Right cardiac atrium (tissue), 1 donor: ENCODE measurements around the genes GJA10, EPHA7, FHL5 and TSTD3.

DNA sequence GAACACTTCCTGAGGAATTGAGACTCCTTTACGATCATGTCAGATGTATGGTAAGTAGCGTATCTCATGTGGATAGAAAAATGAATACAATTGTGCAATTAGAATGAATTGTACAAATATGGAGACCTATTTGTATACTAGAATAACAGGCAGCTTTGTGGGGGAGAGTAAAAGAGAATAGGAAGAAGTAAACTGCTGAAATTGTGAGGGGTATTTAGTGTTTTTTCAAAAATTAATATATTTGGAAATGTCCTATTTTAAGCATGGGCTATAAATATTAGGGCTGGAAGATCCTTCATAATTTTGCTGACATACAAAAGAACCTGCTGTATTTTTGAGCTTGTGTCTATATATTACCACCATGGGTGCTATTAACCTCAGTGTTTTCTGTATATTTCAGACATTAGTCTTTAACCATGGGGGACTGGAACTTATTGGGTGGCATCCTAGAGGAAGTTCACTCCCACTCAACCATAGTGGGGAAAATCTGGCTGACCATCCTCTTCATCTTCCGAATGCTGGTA is at the start of gene GJA10:
Gene GJA10 (plus strand): TSS at position 417 of the 524 bp plus-strand sequence.
- PRO-cap: no peak

- PRO-cap: no peak
Observed at GRCh38 chr6:90215870-90216723, 80.5 kb downstream of the BACH2 start.

DNA sequence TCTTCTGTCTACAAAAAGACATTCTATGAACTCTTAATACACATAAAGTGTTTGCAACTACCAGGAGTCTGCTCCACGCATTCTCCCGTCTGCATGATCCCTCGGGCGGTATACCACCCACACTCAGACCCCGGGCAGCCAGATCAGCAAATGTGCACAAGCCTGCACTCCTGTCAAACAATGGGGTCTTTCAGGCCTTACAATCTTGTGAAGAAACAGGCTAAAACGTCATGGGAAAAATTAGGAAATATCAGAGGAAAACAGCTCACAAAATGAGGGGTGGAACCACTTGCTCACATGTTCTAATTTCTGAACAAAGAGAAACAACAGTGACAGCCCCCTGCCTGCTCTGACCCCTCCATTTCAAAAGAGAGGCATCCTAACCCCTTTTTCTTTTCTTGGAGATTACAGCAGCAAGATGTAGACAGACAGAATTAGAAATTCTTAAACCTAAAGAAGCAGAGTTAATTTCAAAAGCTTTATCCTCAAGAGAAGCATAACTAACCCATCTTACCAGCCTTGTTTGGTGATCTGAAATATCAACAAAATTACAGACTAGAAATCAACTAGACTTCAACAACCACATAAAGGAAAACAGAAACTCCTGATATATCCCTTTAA is 69.3 kb downstream of the BACH2 start:
- PRO-cap: no peak

DNA sequence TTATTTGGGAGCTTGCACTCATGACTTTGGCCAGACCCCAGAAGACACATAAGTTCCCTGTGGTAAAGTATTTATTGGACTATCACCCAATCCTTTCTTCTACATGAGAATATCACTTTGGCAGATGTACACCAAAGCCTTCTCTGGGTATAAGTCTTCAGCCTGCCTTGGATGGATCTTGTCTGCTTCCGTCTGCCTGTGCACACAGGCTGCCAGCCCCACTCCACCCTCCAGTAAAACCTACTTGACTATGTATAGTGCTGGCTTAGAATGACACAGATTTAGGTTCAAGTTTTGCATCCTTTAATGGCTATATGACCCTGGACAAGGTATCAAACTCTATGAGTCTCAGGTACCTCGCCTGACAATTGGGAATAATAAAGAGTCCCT is 63.4 kb downstream of the BACH2 start:
- PRO-cap: no peak

DNA sequence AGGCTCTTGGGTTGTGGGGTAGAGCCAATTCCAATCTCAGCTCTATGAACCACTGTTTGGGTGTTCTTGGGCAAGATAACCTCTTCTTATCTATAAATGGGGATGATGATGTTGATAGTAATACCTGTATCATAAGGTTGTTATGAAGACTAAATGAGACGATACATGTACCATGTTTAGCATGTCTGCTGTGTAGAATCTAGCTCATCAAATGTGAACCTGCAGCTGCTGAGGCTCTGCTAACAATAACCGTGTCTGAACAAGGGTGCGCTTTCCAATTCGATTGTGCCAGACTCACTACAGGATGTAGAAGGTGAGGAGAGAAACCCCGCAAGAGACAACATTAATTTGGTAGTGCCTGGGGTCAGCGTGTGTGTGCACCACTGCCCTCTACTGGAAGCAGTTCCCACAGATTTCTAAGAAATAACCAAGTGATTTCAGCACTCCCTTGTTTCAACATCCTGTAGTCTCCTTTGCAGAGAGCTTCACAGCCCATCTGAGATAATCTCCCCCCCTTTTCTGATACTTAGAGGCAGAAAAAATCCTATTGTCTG is 96.5 kb upstream of the BACH2 start:
- PRO-cap: no peak

GRCh38 chr6:92745814-92746215 is 673.5 kb downstream of the EPHA7 start:
- PRO-cap: no peak

GRCh38 chr6:93221753-93222083 is 197.6 kb downstream of the EPHA7 start:
- PRO-cap: no peak

DNA sequence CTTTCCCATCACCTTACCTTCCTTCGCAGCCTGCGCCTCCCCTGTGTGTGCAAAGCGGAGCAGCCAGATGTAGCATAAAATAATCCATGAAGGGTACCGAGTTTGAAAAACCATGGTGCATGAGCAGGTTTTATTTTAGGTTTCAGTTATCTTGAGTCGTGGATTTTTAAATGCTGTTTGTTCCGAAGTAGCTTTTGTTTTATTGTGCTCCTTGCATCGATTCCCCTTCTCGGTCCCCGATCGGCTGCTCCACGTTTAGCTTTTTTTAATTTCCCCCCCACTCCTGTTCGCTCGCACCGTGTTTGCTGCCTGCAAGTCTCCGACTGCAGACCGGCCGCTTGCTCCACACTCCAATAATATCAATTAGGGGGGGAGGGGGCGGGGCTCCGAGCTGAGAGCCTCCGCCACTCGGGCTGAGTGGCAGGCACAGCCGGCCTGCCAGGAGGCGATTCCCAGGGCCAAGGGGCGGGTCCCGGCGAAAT is at the start of gene EPHA7:
Gene EPHA7 (minus strand): TSS at position 332 of the 482 bp plus-strand sequence.
- PRO-cap: bidirectional peak, plus-strand start outside the sequence, minus-strand start at position 327 of the sequence

GRCh38 chr6:93778966-93779532 is 359.7 kb upstream of the EPHA7 start:
- PRO-cap: unidirectional peak, plus-strand start at chr6:93779314

- PRO-cap: no peak
Observed at GRCh38 chr6:94942014-94942583, 635.2 kb upstream of the MANEA start.

DNA sequence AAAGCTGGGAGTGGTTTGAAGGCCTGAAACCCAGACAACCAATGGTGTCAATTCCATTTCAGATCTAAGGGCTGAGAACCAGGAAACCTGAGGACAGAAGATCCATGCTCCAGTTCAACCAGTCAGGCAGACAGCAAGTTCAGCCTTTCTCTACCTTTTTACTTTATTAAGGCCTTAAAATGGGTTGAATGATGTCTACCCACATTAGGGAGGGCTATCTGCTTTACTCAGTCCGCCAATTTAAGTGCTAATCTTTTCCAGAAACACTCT is 170.8 kb downstream of the FUT9 start:
- PRO-cap: no peak

DNA sequence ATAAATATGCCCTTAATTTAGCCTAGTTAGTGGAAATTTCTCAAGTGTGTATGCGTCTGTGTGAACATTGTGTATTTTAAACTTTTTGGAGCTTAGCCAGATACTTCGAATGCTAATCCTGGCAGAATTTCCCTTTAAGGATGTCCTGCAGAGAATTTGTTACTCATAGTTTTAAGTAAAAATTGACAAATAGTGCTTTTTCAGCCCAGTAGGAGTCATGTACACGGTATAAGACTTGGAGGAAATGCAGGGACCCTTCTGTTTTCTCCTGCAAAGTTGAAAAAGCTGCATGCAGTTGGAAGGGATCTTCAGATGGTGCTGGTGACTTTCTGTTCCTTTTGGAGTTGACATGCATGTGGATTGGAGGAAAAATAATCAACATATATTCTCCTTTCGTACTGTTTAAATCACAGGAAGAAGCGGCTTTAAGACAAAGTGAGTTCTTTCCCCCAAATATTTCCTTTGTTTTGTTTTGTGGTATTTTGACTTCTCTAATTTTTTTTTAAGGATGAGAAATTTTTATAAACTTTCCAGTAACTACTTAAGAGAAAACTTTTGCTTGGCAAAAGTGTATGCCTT is at the start of gene FHL5:
Gene FHL5 (plus strand): TSS at position 208 of the 579 bp plus-strand sequence.
- PRO-cap: no peak

- PRO-cap: no peak
Observed at GRCh38 chr6:96608039-96608543, 45.2 kb downstream of the FHL5 start.

- PRO-cap: no peak
Observed at GRCh38 chr6:96897261-96897601, 460 bp downstream of the NDUFAF4 start.

DNA sequence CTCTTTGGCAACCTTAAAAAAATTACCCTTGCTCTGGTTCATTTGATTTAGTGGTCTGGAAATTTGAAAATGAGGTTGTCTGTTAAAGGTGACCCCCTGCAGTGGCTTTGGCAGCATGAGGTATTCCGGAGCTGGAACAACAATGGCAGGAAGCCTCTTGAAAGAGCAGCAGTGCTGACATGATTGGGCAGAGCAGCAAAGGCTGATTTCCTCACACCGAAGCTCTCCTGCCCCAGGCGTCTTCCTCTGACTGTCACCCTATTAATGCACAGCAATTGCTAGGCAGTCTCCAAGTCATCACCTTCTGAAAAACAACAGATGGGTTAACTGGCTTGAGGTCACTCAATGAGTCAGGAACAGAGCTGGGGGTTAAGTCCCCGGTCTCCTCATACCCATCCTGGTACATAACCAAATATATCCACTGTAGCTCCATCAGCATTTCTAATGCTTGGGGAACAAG is 241.8 kb upstream of the MMS22L start:
- PRO-cap: no peak

- PRO-cap: no peak
Observed at GRCh38 chr6:98111207-98111456, 723.2 kb upstream of the POU3F2 start.

DNA sequence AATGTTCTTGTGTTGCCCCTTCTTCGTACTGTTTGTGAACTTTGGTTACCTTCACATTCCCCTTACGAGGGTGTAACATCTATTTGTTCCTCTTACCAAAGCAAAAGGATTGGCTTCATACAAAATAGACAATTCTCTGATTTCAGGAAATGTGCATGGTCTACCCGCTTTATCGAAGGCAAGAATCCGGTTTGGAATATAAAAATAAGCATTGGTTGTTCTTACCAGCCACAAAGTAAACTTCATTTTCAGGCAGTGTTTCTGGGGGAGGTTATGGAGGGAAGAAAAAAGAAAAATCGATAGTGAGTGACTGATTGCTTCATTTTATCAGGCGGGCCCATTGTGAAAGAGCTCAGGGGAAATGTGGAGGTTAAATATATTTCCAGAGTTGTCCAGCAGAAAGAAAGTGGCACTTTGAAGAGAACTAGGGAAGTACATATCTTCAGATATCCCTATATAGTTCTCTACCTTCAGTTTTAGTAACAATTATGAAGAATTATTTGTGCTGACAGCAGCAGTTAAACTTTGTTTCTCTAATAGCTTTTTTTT is 2.6 kb downstream of the POU3F2 start:
- PRO-cap: no peak

GRCh38 chr6:99397406-99397868 is 3.4 kb upstream of the COQ3 start:
- PRO-cap: no peak

GRCh38 chr6:99400782-99401754 is 7.1 kb upstream of the COQ3 start:
- PRO-cap: no peak

DNA sequence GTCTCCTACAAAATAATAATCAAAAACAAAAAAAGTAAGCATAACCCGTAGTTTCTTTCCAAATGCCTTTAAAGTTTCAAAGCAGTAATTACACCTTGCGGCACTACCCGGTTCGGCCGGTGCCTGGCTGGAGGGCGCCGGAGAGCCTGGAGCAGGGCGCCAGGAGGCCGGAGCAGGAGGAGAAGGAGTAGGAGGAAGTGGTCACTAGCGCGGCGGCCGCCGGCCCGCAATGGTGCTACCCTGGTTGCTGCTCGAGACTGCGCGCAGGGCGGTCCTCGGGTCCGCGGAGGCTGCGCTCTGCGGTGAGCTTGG is at the start of gene TSTD3:
Gene TSTD3 (plus strand): TSS at position 204 of the 312 bp plus-strand sequence.
- PRO-cap: unidirectional peak, plus-strand start at position 204 of the sequence